ENCODE measurements around a stretch of chr6.

- RRBS, result no CpG with 5 or more reads among the region's 6 CpGs
These were observed 20.5 kb downstream of the SYNJ2 start for GRCh38 chr6:158002112-158002680.

- RRBS, result no CpG with 5 or more reads among the region's 17 CpGs
These were observed 88.2 kb downstream of the SYNJ2 start for GRCh38 chr6:158069603-158070550.

- RRBS, result no CpG with 5 or more reads among the region's 18 CpGs
These were observed 90.1 kb downstream of the SERAC1 start for GRCh38 chr6:158077865-158078451.

GRCh38 chr6:158231344-158231960 lies 63.3 kb downstream of the GTF2H5 start:
- RRBS, result 1% methylated on average over 28 of the region's 42 CpGs

DNA sequence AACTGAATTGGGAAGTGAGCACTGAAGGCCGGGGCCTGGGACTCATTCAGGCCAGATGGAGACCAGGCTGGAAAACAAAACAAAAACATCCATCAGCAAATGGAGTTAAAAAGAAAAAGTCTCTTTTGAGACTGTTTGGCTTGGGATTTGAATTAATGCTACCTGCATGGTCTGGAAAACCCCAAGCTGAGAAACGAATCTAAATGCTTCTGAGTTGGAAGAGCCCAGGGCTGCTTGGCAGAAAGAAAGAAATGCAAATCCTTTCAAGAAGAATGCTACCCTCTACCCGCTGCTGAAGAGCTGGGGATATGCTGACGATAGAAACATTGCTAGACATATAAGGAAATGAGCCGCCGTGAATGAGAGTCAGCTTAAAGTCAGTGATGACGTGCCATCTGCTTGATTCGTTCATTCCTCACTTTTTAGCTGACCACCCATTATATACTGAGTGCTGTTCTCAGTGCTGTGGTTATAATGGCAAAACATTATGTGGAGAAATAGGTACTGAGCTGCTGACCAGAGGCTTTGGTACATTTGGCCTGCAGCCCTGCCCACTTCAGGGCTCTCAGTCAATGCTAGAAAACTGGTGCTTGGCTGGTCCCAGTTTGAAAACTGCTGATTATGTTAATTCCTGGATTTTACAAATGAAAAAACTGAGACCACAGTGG lies 28.0 kb upstream of the TULP4 start:
- RRBS, result no CpG with 5 or more reads among the region's 8 CpGs

GRCh38 chr6:158311170-158311771 lies 994 bp upstream of the TULP4 start:
- RRBS, result no CpG with 5 or more reads among the region's 11 CpGs

- RRBS, result no CpG with 5 or more reads among the region's 4 CpGs
These were observed 59.9 kb upstream of the TMEM181 start for GRCh38 chr6:158500067-158500350.

- RRBS, result 2% methylated on average over 26 of the region's 86 CpGs
These were observed 695 bp downstream of the TMEM181 start for GRCh38 chr6:158560248-158561323.

- RRBS, result no CpG with 5 or more reads among the region's 10 CpGs
These were observed 12.2 kb downstream of the DYNLT1 start for GRCh38 chr6:158632057-158632988.

DNA sequence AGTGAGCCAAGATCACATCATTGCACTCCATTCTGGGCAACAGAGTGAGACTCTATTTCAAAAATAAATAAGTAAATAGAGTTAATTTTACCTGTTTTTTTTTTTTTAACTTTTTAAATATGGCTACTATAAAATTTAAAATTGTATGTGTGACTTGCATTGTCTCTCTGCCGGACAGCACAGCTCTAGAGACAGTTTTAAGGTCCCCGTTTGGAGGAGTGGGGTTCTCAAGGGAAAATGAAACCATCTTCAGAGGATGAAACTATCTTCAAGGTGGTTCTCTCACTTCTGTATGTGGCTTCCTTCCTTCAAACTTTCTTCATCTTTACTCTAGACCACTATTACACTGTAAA lies 67.3 kb downstream of the SYTL3 start:
- RRBS, result no CpG with 5 or more reads among the region's 2 CpGs

- RRBS, result no CpG with 5 or more reads among the region's 15 CpGs
These were observed 48.0 kb downstream of the EZR start for GRCh38 chr6:158771130-158771641.

DNA sequence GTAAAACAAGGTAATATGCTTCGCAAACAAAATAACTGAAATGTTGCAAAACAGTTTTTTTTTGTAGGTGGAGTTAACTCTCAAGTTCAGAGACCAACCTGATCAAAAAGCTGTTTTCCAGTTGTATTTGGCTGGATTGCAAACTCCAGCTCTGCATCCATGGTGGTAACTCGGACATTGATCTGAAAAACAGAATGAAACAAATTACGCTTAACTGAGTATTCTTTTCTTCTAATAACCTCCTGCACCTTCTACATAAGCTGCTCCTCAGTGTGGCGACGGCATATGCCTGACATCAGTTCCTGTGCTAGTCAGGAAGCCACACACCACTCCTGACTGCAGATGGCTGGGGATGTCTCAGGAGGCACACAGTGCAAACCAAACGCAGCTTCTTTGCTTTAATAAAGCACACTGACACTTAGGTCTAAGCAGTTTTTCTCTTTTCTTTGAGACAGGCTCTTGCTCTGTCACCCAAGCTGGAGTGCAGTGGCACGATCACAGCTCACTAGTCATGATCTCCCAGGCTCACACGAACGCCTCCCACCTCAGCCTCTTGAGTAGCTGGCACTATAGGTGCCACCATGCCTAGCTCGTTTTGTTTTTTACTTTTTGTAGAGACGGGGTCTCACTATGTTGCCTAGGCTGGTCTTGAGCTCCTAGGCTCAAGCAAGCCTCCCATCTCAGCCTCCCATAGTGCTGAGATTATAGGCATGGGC lies 29.8 kb downstream of the EZR start:
- RRBS, result no CpG with 5 or more reads among the region's 11 CpGs

- RRBS, result no CpG with 5 or more reads among the region's 17 CpGs
These were observed 7.0 kb upstream of the EZR start for GRCh38 chr6:158826025-158826644.

- RRBS, result no CpG with 5 or more reads among the region's 9 CpGs
These were observed 30.8 kb upstream of the EZR start for GRCh38 chr6:158849773-158850487.

DNA sequence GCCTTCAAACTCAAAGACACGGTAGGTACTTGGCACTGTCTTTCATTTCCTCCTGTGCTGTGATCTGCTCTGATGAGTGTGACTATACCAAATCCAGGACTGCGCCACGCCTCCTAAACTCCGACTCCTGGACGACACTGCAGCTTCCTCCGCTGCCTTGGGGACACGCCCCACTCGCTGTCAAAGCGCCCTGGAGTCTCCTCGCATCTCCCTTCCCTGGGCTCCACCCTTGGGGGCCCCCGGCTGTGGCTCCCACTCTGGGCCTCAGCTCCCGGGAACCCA lies 61.3 kb downstream of the RSPH3 start:
- RRBS, result no CpG with 5 or more reads among the region's 12 CpGs

GRCh38 chr6:158960010-158960856 lies 39.8 kb downstream of the RSPH3 start:
- RRBS, result no CpG with 5 or more reads among the region's 5 CpGs

- RRBS, result no CpG with 5 or more reads among the region's 11 CpGs
These were observed 3.4 kb downstream of the TAGAP start for GRCh38 chr6:159041176-159042046.

DNA sequence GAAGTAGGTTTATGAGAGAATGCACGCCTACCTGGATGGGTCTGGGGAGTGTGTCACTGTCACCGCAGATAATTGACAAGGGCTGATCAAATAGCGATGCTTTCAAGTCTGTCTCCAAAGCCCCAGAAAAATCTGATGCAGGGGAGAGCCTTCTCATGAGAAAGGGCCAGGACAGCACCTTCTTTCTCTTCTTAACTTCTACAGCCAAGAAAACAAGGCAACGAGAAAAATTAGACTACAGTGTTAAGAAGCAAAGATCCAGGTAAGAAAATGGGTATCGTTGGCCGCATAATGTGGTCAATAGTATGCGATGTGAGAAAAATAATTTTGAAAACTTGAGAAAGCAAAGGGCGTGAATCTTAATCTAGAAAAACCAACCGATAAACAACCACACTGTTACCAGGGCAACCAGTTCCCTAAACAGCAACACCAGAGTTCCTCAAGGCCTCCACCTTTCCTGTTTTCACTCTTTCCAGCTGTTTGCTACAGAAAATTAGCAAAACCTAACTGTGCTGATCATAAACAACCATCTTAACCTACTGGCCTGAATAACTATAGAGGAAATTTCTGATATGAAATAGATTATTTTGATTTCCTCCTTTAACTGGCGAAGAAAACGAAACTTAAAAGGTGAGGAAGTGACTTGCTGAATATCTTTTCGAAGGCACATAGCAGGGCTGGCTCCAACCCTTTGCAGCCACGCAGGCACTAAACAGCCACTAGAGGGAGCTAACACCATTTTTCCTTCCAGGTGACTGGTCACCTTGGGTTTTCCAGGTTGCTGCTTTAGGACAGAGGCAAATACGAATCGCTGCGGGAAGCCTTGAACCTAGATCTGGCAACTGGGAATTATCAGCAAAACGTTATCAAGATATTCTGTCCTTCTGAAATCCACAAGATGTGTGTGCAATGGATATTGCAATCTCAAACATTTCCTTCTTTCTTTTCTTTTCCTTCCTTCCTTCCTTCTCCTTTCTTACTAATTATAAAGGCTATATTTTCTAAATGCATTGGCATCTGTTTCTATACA lies 2.4 kb downstream of the TAGAP start:
- RRBS, result no CpG with 5 or more reads among the region's 17 CpGs

- RRBS, result no CpG with 5 or more reads among the region's 16 CpGs
These were observed 59.2 kb upstream of the TAGAP start for GRCh38 chr6:159103879-159104407.